Measurements from ENCODE around the gene HAT1.

DNA sequence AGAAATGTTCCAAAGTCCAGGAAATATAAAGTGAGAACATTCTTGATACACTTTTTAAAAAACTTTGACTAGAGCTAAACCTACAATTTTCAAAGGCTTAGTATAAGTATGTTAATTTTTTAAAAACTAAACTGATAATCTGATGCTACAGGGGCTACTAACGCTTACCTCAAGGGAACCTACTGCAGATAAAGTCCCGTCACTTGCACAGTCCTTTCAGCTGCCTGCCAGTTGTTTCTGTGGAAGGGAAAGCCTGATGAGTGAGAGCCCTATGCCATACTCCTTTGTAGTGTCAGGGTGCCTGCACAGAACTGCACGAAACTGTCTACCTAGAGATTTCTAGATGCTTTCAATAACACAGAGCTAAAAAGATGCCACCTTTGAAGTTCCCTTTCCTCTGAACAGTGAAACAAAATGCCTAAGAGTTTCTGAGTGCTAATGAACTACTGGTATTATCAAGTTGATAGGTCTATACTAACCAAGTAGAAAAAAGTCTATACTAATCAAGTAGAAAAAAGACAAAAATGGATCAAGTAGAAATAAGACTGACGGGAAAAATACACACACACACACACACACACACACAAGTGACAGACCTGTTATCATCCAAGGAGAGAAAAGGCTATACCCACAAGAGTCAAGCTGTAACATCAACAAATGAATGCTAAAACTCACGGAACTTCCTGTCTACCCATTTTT, 79.1 kb downstream of the TLK1 start:
- RRBS, result no CpG with 5 or more reads among the region's 5 CpGs

DNA sequence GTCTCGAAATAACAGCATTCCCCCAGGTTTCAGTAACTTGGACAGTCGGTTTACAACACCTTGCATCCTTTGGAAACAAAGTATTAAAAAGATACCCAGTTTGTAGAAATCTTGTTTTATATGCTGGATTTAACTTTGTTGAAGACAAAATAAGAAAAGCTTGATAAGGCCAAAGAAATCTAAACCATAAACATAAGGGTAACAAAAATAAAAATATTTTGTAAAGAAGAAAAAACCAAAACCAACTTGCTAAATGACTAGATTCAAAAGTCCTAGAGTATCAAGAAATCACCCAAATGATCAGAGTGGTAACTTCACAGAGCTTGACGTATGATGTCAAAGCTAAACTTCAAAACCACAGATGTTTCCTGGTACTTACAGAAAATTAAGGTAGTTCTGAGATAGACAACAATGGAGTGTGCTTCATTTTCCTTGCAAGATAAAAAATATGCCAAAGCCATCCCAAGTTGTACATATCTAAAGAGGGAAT, 107.7 kb downstream of the METTL8 start:
- RRBS, result no CpG with 5 or more reads among the region's 3 CpGs

- RRBS, result no CpG with 5 or more reads among the region's 2 CpGs
These were observed 41.2 kb upstream of the CYBRD1 start for GRCh38 chr2:171480876-171481680.

DNA sequence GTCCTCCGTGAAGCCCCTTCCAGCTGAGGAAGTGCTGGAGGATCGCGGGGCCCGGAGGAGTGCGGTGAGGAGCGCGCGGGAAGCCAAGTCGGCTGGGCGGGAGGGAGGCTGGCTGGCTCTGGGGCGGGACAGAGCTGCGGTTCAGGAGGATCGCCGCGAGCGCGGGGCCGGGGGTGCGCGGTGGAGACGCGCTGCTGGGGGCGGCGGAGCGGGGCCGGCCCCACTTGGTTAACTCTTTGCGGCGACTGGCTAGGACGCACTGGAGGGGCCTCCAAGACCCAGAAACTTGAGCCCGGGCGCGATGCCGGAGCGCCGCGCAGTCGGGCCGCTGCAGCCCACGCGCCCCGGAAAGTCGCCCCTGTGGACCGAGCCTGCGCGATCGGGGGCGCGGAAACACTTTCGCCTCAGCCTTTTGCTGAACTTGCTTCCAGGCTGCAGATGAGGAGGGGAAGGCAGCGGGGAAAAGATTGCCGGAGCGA, 564 bp downstream of the CYBRD1 start:
- RRBS, result 2% methylated on average over 32 of the region's 52 CpGs

- RRBS, result 3% methylated on average over 15 of the region's 38 CpGs
These were observed 1.2 kb downstream of the CYBRD1 start for GRCh38 chr2:171523278-171524005.

- RRBS, result no CpG with 5 or more reads among the region's 1 CpG
These were observed 34.4 kb downstream of the CYBRD1 start for GRCh38 chr2:171556643-171557038.

DNA sequence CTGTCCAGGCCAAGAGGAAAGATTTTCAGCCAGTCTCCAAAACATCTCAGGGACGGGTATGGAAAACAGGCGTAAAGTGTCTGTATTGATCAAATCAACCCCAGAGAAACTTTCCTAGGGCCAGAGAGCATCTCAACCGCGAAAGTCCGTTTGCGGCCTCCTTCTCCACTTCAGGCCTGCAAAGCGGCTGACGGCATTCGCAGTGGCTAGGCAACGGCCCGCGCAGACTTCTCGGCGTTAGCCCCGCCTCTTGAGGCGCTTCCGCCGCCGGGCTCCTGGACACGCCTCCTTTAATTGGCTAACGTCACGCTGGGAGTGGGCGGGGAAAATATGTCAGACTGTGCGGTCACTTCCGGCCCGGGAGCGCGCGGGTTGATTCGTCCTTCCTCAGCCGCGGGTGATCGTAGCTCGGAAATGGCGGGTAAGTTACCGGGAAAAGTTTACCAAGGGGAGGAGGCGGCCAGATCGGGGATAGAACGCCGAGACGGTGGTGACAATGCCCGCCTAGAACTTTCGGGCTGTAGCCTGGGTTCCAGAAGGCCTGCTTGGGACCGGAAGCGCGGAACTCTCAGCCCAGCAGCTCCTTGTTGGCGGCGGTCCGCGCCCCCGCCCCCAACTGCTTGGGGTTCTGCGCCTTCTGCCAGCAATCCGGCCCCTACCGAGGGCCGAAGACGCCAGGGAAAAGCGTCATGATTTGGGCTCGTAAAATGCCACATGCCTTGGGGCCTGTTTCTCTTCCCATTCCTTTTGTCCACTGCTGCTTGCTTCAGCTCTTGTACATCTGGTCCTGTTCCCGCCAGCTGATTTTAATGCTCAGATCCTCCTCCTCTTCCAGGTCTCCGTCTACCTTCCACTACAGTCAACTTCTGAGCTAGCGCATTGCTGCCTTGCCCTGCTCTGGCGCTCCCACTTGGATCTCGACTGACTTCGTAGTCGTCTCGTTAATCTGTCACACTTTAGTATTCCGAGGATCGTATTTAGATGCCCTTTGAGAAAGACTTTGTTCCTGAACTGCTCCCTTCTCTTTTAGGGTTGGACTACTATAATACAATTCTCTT, at the start of gene HAT1:
Gene HAT1, plus strand, starts transcription at position 375 of the 1,058 bp plus-strand sequence.
- RRBS, result 2% methylated on average over 22 of the region's 68 CpGs

GRCh38 chr2:171956130-171956950, 34.1 kb downstream of the HAT1 start:
- RRBS, result no CpG with 5 or more reads among the region's 8 CpGs

DNA sequence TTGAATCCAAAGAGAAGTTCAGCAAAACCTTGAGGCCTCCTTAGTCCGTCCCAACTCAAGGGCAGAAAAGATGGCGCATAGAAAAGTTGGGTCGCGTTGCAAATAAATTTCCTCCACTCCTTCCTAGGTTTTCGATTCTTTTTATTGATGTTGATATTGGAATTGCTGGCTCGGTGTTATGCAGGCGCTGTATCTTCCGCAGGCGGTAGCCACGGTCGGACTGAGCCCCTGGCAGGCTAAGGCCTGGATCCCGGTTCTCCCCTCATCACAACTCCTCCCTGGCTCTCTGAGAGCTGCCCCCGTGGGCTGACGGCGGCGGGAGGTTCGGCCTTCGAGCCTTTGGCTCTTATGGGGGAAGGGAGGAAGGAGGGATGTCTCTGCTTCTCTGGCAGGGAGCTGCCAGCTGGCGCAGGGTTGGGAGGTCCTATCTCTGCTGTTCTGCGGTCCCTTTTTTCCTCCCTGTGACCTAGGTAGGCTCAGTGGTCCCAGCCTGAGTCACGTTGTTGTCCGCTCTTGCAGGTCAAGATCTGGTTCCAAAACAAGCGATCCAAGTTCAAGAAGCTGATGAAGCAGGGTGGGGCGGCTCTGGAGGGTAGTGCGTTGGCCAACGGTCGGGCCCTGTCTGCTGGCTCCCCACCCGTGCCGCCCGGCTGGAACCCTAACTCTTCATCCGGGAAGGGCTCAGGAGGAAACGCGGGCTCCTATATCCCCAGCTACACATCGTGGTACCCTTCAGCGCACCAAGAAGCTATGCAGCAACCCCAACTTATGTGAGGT, 2.4 kb downstream of the DLX1 start:
- RRBS, result no CpG with 5 or more reads among the region's 35 CpGs

GRCh38 chr2:172095202-172095930, 7.3 kb downstream of the DLX2 start:
- RRBS, result 3% methylated on average over 14 of the region's 47 CpGs

GRCh38 chr2:172164970-172165216, 62.2 kb upstream of the DLX2 start:
- RRBS, result no CpG with 5 or more reads among the region's 6 CpGs

- RRBS, result 2% methylated on average over 34 of the region's 48 CpGs
These were observed 69.7 kb upstream of the DLX2 start for GRCh38 chr2:172172352-172172921.

DNA sequence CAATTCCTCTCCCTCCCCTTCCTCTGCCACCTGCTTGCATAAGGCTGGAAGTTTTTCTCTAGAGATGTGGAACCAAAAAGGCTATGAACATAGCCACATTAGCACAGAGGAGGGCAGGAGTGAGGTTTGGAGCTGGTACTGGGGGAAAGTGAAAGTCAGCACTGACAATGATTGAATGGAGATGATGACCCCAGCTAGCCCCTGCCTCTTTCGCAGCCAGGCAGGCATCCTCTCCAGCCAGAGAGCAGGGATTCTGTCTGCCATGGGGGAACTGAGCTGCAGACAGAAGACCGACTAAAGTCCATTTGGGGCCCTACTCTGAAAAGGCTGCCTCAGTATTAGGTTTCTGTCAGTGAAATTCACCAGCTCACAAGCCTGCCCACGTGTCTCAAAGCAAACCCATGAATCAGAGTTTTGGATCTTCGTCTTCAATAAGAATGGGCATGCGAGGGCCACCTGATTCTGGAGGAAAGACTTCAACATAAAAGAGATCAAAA, 87.8 kb upstream of the ITGA6 start:
- RRBS, result no CpG with 5 or more reads among the region's 5 CpGs

DNA sequence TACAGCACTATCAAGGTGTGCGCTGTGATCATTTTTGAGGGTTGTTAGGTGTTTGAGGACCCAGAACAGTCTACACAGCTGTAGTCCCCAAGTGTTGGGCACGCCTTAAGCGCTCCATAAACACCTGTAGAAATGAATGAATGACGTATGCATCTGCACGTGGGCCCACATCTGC, 420 bp upstream of the ITGA6 start:
- RRBS, result no CpG with 5 or more reads among the region's 5 CpGs

- RRBS, result no CpG with 5 or more reads among the region's 10 CpGs
These were observed 2.3 kb downstream of the ITGA6 start for GRCh38 chr2:172429336-172430388.

DNA sequence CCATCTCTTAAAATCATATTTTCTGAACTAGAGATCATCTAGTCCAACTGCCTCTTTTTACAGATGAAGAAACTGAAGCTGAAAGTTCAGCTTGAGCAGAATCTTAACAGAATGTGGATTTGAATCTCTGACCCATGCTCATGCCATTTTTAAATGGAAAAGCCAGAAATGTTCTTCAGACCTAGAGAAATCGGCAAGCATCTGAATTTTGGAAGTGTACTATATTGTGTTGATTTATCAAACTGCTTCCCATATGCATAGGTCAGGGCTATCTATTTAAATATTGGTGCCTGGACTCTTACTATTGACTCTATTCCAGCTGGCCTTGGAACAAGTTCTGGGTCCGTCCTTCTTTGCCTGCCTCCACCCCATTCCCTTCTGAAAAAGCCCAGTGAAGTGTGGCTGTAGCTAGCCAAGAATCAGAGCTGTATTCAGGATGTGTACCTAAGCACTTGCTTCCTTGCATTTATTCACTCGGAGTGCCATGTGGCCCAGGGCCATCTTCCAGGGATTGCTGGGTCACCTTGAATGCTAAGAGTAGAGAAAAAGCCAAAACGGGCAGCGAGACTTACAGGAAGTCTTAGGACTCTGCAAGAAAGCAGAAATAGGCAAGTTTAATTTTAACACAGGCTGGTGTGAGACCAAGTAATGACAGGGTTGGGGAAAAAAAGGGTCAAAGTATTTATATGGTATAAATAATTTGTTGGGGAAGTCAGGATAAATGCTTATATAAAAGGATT, 4.0 kb downstream of the ITGA6 start:
- RRBS, result no CpG with 5 or more reads among the region's 5 CpGs

DNA sequence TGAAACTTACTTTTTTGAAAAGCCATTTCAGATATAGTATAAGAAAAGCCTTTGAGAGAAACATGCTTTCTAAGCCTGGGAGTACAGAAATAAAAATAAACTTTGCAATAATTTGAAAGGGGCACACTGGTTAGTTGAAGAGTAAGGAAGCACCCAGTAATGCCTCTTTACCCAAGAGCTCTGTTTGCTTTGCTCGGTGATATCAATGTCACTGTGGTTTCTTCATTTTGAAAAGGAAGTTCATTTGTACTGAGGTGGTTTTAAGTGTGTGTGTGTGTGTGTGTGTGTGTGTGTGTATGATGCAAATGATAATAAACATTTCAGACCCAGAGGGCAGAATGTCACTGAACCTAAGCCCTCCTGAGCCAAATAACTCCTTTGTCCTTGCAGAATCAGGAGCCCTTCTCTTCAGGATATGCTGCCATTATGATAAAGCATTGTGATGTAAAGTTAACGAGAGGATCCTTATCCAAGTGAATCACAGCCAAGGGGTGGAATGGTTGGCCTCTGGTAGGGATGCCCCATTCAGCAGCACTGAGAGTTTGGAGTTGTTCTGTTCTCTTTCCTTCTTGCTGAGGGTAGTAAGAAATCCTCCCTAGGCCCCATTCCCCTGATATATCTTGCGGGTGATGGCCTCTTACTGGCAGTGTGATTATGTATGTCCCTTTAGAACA, 7.5 kb downstream of the ITGA6 start:
- RRBS, result no CpG with 5 or more reads among the region's 3 CpGs

GRCh38 chr2:172438948-172439402, 11.6 kb downstream of the ITGA6 start:
- RRBS, result no CpG with 5 or more reads among the region's 7 CpGs

DNA sequence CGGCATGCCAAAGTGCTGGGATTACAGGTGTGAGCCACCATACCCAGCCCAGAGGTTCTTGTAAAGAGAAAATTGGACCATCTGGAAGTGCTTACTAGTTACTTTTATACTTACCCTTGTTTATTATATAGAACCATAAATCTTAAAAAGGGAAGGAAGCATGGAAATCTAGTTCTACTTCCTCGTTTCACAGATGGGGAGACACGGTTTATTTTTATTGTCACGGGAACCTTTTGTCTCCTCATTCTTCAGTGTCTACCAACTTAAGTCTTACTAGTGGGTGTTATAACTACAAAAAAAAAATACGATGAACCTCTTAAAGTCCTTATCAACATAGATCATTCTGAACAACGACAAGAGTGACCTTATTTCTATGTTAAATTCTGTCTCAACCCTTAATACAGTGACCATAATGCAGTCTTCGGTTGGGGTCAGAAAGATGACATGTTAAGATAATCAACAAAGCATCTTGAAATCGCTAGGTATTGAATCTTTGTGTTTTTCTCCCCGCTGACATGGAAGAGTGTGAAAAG, 45.7 kb upstream of the PDK1 start:
- RRBS, result no CpG with 5 or more reads among the region's 9 CpGs

DNA sequence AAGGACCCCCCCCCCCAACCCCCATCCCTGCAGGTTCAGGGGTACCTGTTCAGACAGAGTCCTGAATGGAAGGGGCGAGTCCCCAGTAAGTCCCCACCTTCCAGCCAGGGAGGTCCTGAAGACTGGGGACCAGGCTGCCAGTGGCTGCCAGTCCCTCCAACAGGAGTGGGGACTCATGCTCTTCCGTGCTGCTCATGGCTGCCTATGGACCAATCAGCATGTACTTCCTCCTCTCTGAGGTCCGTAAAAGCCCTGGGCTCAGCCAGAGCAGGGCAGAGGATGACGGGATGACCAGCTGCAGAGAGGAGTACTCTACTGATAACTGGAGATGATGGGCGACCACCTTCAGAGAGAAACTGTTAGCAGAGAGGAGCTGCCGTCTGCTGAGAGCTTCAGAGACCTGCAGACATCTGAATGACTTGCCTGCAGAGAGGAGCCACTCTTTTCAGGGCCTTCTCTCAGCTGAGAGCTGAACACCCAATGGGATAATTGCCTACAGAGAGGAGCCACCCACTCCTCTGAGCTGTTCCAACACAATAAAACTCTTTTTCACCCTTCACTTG, 58.4 kb downstream of the PDK1 start:
- RRBS, result no CpG with 5 or more reads among the region's 6 CpGs